ENCODE data around the genes LMNB1, CTXN3, ISOC1 and ADAMTS19.

- PRO-cap, result no peak
- RRBS, result no CpG with 5 or more reads among the region's 3 CpGs
Observed at GRCh38 chr5:123875461-123875797, 363.5 kb downstream of the CSNK1G3 start.

DNA sequence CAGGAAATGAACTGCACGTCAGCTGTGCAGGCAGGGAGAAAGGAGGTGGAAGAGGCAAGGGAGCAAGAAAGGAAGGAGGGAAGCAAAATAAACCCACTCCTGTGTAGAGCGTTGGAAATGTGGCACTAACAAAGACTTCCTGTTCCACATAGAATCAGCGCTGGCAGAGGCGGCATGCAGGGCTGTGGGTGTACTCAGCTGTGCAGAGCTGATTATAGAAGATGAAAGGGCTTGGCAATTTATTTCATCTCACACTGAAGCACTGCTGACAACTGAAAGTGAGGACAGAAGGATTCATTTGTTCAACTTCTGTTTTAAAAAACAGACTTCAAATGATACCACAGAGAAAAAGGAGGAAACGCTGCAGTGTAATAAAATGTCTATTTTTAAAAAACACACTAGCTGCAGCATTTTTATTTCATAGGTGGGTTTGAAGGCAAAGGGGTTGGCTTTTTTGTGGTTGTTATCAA, 583.6 kb downstream of the ZNF608 start:
- PRO-cap, result no peak
- RRBS, result no CpG with 5 or more reads among the region's 5 CpGs

DNA sequence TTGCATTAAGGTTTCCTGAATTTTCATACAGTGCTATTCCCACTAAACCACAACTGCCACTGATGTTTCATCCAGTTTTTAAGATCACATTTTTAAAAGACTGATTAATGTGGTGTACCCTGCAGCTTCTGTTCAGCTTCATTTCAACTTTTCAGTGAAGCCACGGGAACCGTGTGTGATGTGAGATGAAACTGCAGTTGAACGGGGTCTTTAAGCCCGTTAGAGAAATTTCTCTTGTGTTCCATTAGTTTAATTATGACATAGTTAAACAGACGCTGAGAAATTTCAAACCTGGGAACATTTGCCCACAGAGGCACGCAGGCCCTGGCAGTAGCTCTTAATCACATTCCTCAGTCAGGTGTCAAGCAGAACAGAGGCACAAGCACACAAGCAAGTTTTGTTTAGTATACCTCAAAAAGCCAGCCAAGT, 147.1 kb downstream of the ZNF608 start:
- PRO-cap, result no peak
- RRBS, result no CpG with 5 or more reads among the region's 6 CpGs

- PRO-cap, result no peak
- RRBS, result no CpG with 5 or more reads among the region's 4 CpGs
Observed at GRCh38 chr5:124660734-124661093, 85.7 kb downstream of the ZNF608 start.

- PRO-cap, result no peak
- RRBS, result no CpG with 5 or more reads among the region's 4 CpGs
Observed at GRCh38 chr5:125005242-125005762, 258.9 kb upstream of the ZNF608 start.

GRCh38 chr5:126525451-126526069, 69.5 kb downstream of the ALDH7A1 start:
- PRO-cap, result bidirectional peak, plus-strand start at chr5:126525834, minus-strand start at chr5:126525566
- RRBS, result no CpG with 5 or more reads among the region's 4 CpGs

DNA sequence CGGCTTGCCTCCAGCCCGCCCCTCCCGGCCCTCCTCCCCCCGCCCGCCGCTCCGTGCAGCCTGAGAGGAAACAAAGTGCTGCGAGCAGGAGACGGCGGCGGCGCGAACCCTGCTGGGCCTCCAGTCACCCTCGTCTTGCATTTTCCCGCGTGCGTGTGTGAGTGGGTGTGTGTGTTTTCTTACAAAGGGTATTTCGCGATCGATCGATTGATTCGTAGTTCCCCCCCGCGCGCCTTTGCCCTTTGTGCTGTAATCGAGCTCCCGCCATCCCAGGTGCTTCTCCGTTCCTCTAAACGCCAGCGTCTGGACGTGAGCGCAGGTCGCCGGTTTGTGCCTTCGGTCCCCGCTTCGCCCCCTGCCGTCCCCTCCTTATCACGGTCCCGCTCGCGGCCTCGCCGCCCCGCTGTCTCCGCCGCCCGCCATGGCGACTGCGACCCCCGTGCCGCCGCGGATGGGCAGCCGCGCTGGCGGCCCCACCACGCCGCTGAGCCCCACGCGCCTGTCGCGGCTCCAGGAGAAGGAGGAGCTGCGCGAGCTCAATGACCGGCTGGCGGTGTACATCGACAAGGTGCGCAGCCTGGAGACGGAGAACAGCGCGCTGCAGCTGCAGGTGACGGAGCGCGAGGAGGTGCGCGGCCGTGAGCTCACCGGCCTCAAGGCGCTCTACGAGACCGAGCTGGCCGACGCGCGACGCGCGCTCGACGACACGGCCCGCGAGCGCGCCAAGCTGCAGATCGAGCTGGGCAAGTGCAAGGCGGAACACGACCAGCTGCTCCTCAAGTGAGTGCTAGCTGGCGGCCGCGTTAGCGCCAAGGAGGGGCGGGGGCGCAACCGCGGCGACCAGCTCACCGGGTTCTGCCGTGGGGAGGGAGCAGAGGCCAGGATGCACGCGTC, at the start of gene LMNB1:
TSS of gene LMNB1 (plus strand) at position 49 of the 894 bp plus-strand sequence.
- PRO-cap, result bidirectional peak, plus-strand start at position 73 of the sequence, minus-strand start outside the sequence; bidirectional peak, plus-strand start at position 732 of the sequence, minus-strand start at position 541 of the sequence
- RRBS, result under 1% methylated on average over 22 of the region's 112 CpGs

DNA sequence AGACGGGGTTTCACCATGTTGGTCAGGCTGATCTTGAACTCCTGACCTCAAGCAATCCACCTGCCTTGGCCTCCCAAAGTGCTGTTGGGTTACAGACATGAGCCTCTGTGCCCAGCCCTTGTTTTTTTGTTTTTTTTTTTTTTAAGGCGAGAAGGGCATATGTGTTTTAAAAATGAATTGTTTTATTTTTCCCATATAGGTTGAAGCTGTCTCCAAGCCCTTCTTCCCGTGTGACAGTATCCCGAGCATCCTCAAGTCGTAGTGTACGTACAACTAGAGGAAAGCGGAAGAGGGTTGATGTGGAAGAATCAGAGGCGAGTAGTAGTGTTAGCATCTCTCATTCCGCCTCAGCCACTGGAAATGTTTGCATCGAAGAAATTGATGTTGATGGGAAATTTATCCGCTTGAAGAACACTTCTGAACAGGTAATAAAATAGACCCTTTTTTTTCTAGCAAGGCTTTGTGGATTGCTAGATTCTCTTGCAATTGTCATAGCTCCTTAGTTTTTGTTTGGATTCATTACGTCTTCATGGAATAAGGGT, 43.8 kb downstream of the LMNB1 start:
- PRO-cap, result no peak
- RRBS, result no CpG with 5 or more reads among the region's 12 CpGs

DNA sequence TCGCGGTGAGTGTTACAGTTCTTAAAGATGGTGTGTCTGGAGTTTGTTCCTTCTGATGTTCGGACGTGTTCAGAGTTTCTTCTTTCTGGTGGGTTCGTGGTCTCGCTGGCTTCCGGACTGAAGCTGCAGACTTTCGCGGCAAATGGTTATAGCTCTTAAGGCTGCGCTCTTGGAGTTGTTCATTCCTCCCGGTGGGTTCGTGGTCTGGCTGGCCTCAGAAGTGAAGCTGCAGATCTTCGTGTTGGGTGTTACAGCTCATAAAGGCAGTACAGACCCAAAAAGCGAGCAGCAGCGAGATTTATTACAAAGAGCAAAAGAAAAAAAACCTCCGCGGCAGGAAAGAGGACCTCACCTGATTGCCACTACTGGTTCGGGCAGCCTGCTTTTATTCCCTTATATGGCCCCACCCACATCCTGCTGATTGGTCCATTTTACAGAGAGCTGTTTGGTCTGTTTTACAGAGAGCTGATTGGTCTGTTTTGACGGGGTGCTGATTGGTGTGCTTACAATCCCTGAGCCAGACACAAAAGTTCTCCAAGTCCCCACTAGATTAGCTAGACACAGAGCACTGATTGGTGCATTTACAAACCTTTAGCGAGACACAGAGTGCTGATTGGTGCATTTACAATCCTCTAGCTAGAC, 76.9 kb downstream of the LMNB1 start:
- PRO-cap, result no peak
- RRBS, result 98% methylated on average over 5 of the region's 20 CpGs

DNA sequence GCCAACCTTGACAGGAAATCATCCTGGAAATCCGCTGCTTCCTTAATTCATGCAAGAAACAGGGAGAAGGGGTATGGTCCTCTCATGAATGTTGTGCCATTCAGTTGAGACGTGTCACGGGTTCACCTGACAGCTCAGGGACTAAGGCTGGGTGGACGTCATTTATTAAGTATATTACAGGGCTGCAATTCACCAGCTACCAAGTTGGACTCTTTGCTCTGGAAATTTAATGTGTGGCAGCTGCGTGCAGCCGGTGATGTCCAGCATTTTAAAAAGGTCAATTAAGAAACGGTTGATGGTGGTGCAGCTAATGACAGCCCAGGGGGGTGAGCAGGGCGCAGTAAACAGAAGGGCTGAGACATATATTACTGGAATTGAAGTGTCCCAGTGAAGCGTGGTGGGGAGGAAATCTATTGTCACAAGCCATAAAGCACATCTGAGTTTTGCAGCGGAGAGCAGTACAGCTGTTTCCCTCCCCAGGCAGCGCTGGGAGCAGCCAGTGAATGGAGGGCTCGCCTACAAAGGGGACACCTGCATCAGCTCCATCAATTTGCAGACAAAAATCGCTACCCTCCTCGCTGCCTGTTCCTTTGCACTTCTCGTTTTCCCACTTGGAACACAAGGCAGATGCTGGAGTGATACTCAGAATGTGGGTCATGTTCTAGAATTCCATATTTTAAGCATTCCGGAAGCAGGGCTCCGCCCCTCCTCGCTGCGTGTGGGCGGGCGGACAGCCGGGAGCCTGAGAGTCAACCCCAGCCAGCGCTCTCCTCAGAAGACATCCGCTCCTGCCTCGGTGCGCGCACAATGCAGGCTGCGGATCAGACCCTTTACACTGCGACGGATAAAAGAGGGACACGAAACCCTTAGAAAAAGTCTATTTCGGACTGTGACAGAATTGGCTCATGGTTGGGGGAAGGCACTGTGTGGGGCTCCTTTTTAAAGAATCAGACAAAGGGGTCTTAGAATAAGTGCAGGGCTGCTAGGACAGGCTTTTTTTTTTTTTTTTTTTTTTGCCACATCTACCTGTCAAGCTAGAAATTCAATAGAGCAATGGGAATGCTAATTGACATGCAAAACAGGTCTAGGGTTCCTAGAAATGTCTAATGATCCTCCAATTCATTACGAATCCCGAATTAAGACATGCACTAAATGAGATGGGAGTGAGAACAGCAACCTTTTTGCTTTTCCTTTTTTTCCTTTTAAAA, 92.1 kb downstream of the LMNB1 start:
- PRO-cap, result no peak
- RRBS, result 79% methylated on average over 7 of the region's 34 CpGs

GRCh38 chr5:127229163-127229955, 61.2 kb upstream of the MEGF10 start:
- PRO-cap, result bidirectional peak, plus-strand start at chr5:127229300, minus-strand start at chr5:127229254; unidirectional peak, minus-strand start at chr5:127229782
- RRBS, result 36% methylated on average over 20 of the region's 62 CpGs

GRCh38 chr5:127648907-127649396, at the start of gene CTXN3:
CTXN3 (plus strand) TSS chr5:127649082.
- PRO-cap, result no peak
- RRBS, result no CpG with 5 or more reads among the region's 7 CpGs

DNA sequence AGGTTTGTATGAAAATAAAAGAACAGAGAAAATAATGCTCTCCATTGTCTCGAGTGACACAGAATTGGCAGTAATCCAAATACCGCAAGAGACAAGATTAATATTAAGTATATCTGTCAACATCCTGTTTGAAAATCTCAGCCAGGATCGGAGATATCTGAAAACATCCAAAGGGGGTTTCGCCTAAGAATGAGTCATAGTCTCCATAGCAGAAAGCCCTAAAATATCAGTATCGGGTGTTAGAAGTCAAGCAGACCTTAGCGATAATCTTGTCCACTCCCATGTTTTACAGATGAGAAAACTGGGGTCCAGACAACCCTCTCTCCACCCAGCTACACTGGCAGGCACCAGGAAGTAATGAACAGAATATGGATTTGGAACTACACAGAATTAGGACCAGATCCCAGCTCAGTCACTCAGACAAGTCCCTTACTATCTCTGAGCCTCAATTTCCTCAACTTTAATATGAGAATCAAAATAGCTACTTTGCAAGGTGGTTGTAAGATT, 189.7 kb downstream of the CCDC192 start:
- PRO-cap, result no peak
- RRBS, result no CpG with 5 or more reads among the region's 6 CpGs

DNA sequence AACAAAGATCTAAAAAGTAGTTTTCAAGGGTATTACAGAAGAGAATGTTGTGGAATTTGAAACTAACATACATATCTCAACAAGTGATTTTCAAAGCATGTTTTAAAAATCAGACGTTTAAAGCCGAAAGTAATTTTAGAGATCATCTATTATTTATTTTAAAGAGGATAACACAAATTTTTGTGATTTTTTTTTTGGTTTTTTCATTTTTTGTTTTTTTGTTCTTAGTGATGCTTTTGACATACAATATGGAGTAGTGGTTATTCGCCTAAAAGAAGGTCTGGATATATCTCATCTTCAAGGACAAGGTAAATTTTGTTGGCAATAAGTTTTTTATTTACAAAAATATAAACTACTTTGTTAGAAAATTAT, 87.9 kb downstream of the SLC12A2 start:
- PRO-cap, result no peak
- RRBS, result no CpG with 5 or more reads among the region's 3 CpGs

- PRO-cap, result no peak
- RRBS, result no CpG with 5 or more reads among the region's 3 CpGs
Observed at GRCh38 chr5:128634091-128634613, 96.1 kb upstream of the FBN2 start.

DNA sequence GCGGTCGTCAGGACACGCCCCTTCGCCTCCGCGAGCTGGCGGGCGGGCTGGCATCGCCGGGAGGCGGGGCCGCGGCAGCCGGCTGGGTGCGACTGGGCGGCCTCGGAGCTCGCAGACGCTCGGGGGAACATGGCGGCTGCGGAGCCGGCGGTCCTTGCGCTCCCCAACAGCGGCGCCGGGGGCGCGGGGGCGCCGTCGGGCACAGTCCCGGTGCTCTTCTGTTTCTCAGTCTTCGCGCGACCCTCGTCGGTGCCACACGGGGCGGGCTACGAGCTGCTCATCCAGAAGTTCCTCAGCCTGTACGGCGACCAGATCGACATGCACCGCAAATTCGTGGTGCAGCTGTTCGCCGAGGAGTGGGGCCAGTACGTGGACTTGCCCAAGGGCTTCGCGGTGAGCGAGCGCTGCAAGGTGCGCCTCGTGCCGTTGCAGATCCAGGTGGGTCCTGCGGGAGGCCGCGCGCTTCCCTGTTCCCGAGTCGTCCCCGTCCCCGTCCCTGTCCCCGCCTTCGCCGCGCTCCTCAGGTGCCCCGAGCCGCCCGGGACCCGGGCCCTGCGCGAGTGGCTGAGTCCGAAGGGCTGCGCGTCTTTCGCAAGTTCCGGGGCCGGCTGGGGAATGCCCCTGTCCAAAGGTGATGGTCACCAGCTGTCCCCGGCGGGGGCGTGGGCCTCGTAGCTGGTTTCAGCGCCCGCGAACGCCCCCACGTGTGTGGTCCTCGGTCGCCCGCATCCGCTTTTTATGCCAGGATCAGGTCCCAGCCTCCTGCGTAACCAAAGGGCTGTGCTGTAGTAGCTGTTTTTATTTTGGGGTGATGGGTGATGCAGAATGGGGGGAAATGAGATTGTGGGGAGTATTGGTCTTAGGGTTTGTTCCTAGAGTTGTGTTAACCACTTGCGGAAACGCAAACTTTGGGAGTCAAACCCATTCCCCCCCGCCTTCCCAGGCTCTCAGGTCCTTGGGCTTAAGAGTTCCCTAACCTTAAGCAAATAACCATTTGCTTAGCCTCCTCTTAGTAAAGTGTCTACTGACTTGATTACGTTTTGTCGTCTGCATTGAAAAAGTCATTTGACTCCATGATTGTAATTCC, at the start of gene ISOC1:
TSS of gene ISOC1 (plus strand) at position 112 of the 1,087 bp plus-strand sequence.
- PRO-cap, result bidirectional peak, plus-strand start at position 114 of the sequence, minus-strand start outside the sequence; bidirectional peak, plus-strand start at position 429 of the sequence, minus-strand start at position 348 of the sequence; bidirectional peak, plus-strand start at position 726 of the sequence, minus-strand start at position 740 of the sequence; bidirectional peak, plus-strand start at position 773 of the sequence, minus-strand start at position 761 of the sequence
- RRBS, result under 1% methylated on average over 28 of the region's 100 CpGs

- PRO-cap, result bidirectional peak, plus-strand start at chr5:129460425, minus-strand start at chr5:129460339
- RRBS, result 33% methylated on average over 3 of the region's 83 CpGs
Observed at GRCh38 chr5:129459508-129460655, at the start of gene ADAMTS19. ADAMTS19 (plus strand) TSS chr5:129460298.

DNA sequence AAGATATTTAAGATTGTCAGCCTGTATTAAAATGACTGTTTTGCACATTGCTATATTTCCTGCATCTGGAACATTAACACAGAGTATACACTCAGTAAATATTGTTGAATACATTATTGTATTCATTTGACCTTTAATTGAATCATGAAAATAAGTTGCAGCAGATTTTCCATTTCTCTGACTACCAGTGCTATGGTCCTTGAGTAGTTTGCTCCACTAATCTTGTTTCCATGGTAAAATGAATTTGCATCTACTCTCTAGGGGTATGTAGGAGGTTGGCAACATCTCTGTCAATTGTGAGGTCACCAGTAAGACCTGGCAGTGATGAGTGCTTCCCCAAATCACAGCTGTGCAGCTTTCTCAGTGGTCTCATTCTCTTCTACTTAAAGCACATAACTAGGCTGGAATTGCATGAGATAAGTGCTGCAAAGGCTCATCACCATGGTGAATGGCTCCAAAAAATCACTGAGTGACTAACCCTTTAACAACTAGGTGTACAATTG, 36.2 kb downstream of the ADAMTS19 start:
- PRO-cap, result no peak

DNA sequence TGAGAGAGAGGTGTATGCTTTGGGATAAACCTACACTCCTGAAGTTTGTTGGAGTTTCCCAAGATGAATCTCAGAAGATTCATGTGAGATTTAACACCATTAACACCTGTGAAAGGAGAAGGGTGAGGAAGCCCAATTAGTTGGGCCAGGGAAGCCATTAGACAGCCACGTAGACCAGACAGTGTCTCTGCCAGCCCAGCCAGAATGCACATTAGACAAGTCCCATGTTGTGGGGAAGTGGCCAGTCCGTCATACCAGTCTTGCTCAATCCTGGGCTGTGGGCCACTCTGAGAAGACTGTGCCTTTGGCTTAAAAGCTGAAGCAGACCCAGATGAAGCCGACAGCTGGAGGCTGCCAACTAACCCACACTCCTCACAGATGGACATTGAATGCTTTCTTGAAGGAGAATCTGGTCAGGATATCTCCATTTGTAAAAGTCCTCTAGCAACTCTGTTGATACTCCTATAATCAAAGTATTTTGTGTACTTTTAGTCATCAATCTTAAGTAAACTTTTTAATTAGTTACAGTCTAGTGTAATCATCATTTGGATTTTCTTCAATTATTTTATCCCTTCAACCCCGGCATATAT, 128.6 kb downstream of the CHSY3 start:
- PRO-cap, result no peak
- RRBS, result no CpG with 5 or more reads among the region's 4 CpGs

DNA sequence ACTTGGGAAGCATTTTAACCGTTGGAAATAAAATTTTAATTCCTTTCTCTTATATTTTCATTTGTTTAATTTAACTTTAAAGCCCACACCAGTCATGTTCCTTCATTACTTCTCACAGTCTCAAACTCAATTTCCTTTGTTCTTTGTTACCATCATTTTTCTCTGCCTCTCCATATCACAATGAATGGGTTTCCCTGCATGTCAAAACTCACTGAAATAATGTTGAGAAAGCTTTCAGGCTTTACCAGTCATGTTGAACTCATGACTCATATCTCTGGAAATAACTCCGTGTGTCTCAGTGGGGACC, 231.1 kb downstream of the CHSY3 start:
- PRO-cap, result no peak
- RRBS, result no CpG with 5 or more reads among the region's 2 CpGs